Epithelial cell of esophagus (primary cell): ENCODE measurements around the gene AKR1C2.

DNA sequence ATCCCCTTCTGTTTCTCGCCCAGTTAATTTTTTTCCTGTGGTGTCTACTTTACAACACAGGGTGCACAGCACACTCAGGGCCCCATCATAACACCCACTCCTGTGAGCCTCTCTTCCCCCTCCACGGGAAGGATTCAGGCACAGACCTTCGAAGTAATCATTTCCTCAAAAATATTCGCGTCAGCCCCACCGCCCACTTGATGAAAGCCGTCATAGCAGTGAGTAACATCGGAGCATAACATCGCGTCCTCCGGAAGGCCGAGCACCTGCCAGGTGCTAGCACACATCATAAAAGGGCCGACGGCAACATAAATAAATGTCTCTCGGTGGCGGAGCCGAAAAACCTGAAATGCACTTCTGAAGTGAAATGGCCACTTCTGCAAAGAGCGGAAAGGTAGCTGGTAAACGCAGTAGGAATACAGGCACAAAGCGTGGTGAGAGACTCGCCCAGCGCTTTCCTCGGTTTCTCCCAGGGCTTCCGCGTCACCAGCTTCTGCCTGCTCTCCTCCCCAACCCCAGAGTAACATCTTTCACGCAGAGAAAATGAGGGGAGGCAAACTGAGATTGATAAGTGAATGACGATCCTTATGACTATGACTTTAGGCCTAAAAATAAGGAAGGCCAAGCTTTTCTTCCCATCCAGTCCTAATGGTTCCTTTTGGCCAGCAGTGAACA lies 201.8 kb upstream of the ADARB2 start:
- RRBS, result no CpG with 5 or more reads among the region's 27 CpGs

DNA sequence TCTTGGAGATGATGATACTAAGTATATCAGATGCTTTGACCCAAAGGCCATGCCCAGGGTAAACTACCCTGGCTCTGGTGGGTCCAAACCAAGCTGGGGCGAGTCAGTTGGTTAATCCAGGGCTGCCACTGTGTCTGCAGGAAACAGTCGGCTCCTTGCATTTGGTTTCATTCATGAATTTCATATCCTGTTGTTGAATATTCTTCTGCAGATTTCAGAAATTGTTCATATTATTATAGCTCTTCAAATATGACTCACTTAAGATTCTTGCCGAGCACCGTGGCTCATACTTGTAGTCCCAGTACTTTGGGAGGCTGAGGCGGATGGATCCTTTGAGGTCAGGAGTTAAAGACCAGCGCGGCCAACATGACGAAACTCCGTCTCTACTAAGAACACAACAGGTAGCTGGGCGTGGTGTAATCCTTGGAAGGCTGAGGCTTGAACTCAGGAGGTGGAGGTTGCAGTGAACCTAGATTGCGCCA lies 24.0 kb downstream of the PFKP start:
- RRBS, result no CpG with 5 or more reads among the region's 11 CpGs

GRCh38 chr10:3173365-3173689 lies 745 bp upstream of the PITRM1 start:
- RRBS, result no CpG with 5 or more reads among the region's 11 CpGs

- RRBS, result 83% methylated on average over 3 of the region's 17 CpGs
Measured at GRCh38 chr10:3465091-3466052, 292.8 kb upstream of the PITRM1 start.

GRCh38 chr10:3533211-3533657 lies 251.8 kb downstream of the KLF6 start:
- RRBS, result no CpG with 5 or more reads among the region's 4 CpGs

GRCh38 chr10:3761797-3762413 lies 23.1 kb downstream of the KLF6 start:
- RRBS, result no CpG with 5 or more reads among the region's 6 CpGs

GRCh38 chr10:3780617-3781014 lies 4.4 kb downstream of the KLF6 start:
- RRBS, result no CpG with 5 or more reads among the region's 5 CpGs

GRCh38 chr10:3874775-3875381 lies 89.9 kb upstream of the KLF6 start:
- RRBS, result no CpG with 5 or more reads among the region's 7 CpGs

- RRBS, result no CpG with 5 or more reads among the region's 6 CpGs
Measured at GRCh38 chr10:3902328-3902979, 117.4 kb upstream of the KLF6 start.

- RRBS, result no CpG with 5 or more reads among the region's 7 CpGs
Measured at GRCh38 chr10:4058551-4058985, 273.6 kb upstream of the KLF6 start.

DNA sequence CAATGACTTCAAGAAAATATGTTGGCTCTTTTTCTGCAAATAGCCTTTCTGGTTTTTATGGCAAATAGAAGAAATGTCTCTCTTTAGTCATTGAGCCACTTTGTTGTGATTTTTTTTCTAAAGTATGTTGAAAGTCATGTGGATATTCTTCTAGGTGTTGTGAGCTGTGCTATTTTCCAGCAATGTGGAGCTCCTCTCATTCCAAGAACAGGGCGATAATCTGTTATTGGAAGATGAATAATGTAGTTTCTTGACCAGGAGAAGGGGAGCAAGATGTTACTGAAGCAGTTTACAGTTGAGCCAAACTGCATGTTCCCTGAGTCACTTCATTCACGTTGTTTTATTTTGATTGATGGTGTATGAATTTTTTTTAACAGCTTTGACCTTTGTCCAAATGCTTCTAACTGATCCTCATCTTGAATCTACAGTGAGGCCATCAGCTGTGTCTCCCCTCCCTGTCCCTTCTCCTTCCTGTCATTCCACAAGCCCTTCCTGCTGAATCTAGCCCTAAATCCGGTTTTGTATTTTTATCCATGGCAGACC lies 277.0 kb upstream of the KLF6 start:
- RRBS, result no CpG with 5 or more reads among the region's 3 CpGs

DNA sequence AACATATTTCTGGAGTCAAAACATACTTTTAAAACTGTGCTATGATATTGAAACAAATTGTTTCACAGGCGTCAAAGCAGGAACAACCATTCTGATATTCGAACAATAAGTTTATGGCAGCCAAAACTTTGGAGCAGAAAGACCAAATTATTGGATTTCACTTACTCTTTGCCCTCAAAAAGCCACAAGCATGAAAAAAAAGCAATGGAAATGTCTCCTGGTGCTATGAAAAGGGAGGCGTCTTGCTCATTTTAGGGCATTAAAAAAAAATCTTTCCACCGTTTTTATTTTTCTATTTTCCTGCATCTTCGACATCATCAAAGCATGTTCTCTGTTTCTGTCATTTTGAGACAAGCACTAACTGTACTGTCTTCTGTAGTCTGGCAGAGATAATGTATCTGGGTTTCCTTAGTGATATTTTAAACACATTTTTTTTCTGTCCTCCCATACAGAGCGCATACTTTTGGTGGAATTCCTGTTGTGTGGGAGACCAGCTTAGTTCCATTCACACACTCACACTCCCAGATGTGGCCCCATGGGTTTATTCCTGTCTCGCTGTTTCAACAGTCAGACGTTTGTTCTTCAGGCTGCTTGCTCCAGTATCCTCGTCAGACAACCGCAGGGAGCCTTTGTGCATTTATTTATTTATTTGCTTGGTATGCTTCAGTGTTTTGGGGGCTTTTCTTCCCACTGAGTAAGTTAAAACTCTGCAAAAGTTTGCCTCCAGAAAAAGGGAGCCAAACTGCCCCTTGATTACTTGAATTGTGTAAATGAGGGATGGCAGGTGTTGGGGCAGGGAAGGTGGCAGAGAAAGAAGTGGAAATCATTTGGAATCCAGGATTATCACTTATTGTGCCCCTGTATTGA lies 456.7 kb upstream of the KLF6 start:
- RRBS, result no CpG with 5 or more reads among the region's 10 CpGs

DNA sequence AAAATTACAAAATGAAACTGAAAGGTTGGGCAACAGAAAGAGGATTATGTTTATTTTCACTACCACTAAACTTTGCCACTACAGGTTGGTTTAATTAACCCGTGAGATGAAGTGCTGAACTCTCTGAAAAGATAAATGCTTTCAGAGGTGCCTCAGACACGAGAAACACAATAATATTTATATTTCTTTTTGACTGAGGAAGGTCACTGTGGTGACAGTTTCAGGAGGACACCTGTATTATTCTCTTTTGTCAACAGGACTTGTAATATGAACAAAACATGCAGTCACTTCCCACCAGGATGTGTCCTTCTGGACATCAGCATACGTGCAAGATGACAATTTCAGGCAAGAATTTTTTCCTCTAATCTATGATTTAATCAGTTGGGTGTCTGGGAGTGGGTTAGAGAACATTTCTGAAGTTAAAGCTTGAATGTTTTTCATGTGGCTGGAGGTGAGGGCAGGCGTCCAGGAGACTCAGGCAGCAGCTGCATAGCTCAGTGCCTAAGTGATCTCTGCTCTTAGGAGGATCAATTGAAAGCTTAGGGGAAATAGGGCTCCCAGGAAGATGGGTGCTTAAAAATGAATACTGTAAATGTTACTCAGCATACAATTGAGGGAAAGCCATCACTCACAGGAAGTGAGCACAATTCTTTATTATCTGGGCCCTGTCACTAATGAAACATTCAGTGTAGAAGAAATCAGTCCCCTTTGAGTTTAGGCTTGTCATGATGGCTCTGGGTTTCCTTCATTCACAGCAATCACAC lies 457.5 kb upstream of the KLF6 start:
- RRBS, result no CpG with 5 or more reads among the region's 4 CpGs

DNA sequence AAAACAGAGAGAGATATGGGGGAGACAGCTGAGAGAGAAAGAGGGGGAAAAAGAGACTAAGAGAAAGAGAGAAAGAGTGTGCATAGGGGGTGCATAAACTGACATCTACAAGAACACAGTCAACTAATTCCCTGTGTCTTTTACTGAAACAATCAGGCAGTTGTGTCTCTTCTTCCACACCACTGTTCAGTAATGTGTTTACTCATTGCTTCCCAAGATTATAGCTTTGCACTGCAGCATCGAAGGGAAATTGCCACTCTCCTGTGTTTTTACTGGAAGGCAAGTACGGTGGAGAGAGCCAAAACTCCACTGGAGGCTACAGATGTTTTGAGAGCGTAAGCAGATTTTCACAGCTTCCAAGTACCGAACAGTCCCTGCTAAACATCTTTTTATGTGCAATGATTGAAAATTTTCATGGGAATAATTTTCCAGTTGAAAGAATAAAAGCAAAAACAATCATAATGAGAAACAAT lies 510.5 kb upstream of the AKR1E2 start:
- RRBS, result no CpG with 5 or more reads among the region's 4 CpGs

DNA sequence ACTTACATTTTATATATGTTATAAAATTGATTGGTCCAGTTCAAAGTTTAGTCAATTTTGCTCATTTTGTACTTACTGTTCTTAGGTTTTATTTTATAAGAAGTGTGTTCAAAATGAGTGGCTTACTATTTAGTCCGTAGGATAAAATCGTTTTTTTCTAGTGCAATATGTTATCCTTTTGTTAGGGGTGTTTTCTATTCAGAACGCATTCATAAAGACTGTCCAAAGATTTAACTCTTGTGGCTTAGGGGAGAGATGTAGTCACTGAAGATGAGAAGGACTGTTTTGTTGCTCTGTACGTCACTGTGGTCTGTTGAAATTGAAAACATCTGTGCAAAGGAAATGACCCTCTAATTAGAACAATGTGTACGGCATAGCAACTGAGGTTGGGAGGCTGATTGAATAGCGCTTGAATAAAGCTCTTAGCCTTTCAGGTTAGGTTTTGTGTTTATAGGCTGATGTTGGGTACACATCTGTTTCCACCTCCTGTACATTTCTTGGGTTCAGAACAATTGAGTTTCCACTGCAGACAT lies 453.5 kb upstream of the AKR1E2 start:
- RRBS, result no CpG with 5 or more reads among the region's 6 CpGs

DNA sequence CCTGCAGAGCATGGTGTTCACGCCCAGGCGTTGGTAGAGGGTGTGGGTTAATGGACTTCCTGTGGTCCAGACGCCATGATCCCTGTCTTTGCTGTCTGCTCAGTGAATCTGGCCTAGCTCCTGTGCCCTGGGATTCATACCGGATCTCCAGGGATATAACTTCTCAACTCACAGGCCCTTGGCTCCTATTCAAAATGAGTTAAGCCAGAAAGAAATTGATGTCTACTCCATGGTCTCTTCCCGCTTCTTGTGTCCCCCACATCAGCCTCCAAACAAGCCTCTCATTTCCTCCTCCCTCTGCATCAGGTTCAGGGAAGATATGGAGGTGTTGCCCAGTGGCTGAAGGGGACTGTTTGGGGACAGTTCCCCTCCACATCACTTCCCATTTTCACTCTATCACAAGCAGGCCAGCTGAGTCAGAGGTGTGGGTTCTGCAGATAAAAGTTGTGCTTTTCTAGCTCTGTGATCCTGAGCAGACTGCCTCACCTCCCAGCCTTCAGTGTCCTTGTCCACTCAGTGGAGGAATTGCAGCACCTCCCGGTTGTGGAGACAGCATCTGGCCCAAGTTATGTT lies 22.4 kb downstream of the AKR1E2 start:
- RRBS, result no CpG with 5 or more reads among the region's 6 CpGs

DNA sequence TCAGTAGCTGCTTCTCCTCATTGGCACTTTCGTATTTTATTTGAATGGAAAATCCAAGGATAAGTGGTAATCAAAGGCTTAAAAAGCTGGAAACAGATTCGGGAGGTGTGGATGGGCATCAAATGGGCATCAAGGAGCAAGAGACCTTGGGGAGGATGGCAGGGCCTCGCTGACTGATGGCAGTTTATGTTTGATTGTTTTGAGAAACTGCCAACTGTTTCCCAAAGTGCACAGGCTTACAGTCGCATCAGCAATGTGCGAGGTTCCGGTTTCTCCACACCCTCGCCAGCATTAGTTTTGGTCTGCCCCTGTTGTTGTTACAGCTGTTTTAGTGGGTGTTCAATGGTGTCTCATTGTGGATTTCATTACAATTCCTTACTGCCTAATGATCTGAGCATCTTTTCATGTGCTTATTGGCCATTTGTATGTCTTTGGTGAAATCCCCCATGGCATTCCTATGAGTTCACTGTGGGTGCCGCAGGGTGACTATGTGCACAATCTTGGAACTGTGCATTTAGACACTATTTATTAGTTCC lies 24.4 kb downstream of the AKR1E2 start:
- RRBS, result no CpG with 5 or more reads among the region's 8 CpGs

GRCh38 chr10:4972154-4972400 lies 8.9 kb downstream of the AKR1C1 start:
- RRBS, result no CpG with 5 or more reads among the region's 3 CpGs

DNA sequence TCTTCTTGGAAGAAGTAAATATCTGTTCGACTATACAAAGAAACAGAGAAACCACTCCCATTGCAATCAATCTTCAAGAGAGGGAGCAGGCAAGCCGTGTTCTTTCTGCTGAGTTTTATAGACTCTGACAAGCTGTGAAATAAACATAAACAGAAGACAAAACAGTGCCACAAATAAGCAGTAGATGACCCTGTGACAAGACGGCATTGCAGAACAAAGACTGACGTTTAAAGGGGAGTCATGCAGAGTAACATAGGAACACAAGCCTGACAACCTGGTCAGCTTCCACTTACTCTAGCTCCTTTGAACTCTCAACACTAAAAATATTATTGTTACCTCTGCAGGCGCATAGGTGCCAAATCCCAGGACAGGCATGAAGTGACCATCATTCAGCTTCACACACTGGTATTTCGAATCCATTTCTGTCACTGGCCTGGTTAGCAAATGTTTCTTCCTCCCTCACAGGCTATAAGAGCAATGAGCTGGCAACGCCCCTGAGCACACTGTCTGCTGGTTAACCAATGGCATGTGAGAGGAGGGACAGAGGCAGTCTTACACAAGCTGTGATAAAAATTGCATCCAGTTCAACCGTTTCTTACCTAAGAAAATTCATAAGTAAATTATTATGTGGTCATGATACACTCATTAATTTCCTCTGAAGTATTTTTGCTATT lies at the start of gene AKR1C2:
AKR1C2 (minus strand) TSS at position 442 of the 674 bp plus-strand sequence.
- RRBS, result no CpG with 5 or more reads among the region's 8 CpGs